Zone of skin (tissue), 1 donor: ENCODE data around the genes XAF1, CTDNEP1 and CD68.

DNA sequence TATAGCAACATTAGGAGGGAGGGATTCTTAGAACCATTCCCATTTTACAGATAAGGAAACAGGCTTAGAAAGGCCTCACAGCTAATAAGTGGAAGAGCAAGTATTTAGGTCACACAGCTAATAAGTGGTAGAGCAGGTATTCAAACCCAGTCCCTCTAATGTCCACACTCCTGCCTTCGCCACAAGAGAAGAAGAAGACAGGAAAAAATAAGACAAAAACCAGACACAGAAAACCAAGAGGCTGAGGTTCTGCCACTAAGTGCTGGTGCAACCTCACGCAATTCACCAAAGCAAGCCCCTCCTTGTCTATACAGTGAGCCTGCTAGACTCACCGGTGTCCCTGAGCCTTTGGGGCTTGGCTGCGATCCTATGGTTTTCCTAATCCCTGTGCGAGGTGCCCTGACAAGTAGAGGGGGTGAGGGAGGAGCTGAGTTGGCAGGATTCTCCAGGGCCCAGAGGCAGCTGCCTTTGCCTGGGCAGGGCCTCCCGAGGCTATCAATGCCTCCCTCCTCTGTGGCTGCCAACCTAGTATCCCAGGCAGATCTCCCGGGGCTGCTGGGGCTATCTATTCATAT lies 11.0 kb upstream of the PITPNM3 start:
- RRBS, result no CpG with 5 or more reads among the region's 7 CpGs

- RRBS, result no CpG with 5 or more reads among the region's 15 CpGs
Observed at GRCh38 chr17:6638777-6639400, 1.6 kb downstream of the KIAA0753 start.

DNA sequence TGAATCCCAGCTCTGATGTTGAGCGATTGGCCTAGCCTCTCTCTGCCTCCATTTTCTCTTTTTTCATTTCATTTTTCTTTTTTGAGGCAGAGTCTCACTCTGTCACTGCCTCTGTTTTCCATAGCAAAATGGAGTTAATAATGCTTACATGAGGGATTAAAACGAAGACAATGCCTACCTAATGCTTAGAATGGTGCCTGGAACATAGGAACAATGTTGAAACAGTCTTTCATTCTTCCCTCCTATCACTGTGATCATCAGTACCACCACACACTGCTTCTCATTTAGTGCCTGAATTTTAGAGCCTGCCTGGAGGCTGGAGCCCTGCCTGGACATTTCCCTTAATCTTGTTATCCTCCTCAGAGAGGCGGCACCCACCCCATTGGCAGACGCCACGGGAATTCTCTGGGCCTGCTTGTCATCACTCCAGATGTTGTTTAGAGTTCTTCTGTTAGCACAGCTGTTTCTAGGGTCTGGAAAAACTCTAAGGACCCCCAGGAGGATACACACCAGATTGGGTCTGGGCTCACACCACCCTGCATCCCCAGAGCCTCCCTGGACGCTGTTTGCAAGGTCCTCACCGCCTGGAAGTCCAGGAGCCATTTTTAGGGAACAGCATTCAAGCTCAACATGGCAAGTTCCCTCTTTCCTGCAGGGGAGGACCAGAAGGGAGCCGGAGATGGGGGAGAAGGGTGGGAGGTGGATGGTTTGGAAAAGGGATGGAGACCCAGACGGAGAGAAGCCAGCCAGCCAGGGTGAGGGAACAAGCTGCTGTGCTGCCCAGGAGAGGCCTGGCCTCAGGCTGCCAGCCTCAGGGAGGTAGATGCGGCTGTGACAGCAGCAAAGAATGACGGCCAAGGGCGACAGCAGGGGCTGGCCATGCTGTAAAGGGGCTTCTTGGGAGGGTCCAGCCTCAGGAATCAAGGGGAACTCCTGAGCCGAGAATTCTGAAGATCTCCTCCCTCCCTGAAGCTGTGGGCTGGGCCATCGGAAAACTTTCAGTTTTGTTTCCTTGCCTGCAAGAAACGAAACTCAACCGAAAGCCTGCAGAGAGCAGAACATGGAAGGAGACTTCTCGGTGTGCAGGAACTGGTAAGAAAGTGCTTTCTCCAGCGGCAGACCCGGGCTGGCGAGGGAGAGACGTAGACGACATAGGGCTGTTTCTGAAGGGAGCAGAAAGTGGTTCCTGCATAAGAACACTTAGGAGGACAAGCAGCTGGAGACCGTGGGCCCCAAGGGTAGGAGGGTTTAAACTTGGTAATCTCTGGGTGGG lies at the start of gene XAF1:
XAF1 (plus strand) TSS at position 1,028 of the 1,273 bp plus-strand sequence.
- RRBS, result no CpG with 5 or more reads among the region's 23 CpGs

- RRBS, result no CpG with 5 or more reads among the region's 6 CpGs
Observed at GRCh38 chr17:6937081-6937510, 58.8 kb upstream of the ALOX12 start.

DNA sequence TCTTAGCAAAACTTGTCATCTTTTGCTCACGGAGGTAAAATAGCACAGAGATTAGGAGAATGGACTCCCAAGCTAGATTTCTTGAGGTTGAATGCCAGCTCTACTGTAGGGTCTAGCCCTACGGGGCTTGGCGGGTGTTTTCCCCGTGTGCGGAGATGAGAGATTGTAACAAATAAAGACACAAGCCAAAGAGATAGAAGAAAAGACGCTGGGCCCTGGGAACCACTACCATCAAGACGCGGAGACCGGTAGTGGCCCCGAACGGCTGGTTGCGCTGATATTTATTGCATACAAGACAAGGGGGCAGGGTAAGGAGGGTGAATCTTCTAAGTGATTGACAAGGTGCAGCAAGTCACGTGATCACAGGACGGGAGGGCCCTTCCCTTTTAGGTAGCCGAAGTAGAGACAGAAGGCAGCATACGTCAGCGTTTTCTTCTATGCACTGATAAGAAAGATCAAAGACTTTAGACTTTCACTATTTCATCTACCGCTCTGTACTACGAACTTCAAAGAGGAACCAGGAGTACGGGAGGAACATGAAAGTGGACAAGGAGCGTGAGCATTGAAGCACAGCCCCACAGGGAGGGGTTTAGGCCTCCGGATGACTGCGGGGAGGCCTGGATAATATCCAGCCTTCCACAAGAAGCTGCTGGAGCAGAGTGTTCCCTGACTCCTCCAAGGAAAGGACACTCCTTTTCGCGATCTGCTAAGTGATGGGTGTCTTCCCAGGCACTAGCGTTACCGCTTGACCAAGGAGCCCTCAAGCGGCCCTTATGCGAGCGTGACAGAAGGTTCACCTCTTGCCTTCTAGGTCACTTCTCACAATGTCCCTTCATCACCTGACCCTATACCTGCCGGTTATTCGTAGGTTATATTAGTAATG lies 3.0 kb upstream of the SLC16A11 start:
- RRBS, result no CpG with 5 or more reads among the region's 32 CpGs

GRCh38 chr17:7074985-7075523 lies 5.0 kb downstream of the CLEC10A start:
- RRBS, result no CpG with 5 or more reads among the region's 16 CpGs

- RRBS, result no CpG with 5 or more reads among the region's 4 CpGs
Observed at GRCh38 chr17:7075524-7075903, 4.5 kb downstream of the CLEC10A start.

- RRBS, result no CpG with 5 or more reads among the region's 6 CpGs
Observed at GRCh38 chr17:7098900-7099308, 15.7 kb downstream of the ASGR2 start.

GRCh38 chr17:7113725-7114492 lies 713 bp downstream of the ASGR2 start:
- RRBS, result no CpG with 5 or more reads among the region's 21 CpGs

DNA sequence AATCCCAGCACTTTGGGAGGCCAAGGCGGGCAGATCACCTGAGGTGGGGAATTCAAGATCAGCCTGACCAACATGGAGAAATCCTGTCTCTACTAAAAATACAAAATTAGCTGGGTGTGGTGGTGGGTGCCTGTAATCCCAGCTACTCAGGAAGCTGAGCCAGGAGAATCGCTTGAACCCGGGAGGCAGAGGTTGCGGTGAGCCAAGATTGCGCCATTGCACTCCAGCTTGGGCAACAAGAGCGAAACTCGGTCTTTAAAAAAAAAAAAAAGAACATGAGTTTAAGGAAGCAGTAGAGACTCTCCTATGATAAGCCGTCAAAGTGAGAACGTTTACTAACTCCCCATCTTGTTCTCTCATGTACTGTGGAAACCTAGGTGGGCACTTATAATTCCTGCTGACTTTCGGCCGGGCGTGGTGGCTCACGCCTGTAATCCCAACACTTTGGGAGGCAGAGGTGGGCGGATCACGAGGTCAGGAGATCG lies 6.0 kb upstream of the ASGR2 start:
- RRBS, result no CpG with 5 or more reads among the region's 16 CpGs

DNA sequence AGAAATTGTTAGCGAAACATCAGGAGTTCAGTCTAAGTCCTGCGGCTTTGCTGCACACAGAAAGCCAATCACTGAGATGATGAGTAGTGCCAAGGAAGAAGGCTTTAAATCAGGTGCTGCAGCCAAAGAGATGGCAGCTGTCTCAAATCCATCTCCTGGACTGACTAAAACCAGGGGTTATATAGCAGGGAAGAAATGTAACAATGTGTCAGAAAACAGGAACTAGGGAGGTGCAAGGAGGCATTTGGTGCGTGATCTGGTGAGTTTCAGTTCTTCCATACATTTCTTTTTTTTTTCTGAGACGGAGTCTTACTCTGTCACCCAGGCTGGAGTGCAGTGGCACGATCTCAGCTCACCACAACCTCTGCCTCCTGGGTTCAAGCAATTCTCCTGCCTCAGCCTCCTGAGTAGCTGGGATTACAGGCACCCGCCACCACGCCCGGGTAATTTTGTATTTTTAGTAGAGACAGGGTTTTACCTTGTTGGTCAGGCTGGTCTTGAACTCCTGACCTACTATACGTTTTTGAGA lies 6.7 kb upstream of the ASGR2 start:
- RRBS, result no CpG with 5 or more reads among the region's 9 CpGs

DNA sequence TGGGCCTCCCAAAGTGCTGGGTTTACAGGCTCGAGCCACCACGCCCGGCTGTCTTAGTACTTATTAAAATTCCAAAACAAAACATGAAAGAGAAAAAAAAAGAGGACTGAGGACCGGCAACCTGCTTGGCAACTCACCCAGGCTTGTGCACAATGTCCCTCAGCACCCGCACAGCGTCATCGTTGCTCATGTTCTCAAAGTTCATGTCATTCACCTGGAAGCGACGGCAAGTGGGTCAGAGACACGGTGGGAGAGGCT lies 5.6 kb downstream of the DVL2 start:
- RRBS, result 33% methylated on average over 1 of the region's 10 CpGs

DNA sequence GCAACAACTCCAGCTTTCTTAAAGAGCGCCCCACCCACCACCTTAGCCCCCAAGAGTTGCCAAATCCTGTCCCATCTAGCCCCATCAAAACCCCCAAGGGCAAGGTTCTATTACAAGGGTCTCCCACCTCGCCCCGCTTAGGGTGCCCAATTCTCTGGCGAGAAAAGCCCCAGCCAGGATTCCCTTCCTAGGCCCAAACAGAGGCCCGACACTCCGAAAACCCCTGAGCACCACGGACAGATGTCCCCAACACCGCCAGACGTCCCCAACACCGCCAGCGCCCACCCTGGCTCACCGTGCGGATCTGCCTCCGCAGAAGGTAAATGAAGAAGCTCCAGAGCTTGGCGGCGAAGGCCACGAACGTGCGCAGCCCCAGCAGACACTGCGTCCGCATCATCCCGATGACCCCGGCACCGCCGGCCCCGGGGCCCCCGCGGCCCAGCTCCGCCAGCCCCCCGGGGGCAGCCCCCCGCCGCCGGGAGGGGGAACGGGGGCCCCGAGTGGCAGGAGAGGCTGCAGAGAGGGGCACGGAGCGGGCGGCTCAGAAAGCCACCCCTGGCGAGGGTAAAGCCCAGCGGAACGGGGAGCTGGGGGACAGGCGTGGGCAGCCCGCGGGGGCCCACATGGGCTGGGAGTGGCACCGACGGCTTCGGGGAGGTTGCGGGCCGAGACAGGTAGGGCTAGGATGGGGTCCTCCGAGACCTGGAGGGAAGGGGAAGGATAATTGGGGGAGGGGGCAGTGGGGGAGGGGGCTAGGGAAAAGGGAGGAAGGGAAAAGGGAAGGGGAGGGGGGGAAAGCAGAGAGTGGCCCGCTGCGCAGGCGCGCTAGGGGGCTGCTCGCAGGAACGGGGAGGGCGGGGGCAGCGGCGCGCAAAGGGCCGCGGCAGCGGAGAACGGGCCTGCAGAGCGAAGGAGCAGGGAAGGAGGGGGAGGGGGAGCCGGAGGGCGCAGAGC lies at the start of gene CTDNEP1:
CTDNEP1 (minus strand) TSS at position 835 of the 954 bp plus-strand sequence.
- RRBS, result no CpG with 5 or more reads among the region's 67 CpGs

GRCh38 chr17:7251854-7252170 lies 203 bp upstream of the ELP5 start:
- RRBS, result 1% methylated on average over 7 of the region's 23 CpGs

DNA sequence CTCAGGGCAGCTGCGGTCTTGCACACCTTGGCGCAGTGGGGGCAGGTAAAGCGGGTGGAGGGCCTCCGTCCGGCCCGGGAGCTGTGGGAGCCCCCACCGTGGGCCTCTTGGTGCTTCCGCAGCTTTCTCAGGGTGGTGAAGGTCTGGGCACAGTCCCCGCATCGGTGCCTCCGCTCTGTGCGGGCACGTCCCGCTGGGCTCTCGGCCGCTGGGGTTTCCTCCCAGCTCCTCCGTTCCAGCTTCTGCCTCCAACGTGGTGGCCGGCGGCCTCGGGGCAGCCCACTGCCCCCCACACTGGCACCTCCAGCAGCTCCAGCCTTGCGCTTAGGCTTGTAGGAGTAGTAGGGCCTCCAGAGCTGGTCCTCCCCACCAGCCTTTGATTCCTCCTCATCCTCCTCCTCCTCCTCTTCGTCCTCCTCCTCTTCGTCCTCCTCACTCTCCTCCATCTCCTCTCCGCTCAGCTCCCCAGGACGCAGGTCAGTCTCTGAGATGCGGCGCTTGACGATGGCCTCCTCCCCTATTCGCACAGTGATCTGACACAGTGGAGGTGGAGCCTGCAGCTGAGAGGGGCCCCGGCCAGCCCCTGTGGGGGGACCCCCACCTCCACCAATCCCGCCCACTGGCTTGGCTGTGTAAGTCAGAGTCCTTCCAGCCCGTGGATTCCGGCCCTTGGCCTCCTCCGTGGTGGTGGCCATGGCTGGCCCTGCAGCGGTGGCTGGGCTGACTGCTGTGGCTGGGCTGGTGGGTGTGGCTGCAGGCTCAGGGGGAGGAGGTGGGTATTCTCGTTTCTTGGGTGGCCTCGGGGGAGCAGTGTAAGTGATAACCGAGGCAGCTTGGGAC lies 16.6 kb downstream of the ZBTB4 start:
- RRBS, result 12% methylated on average over 3 of the region's 39 CpGs

- RRBS, result 2% methylated on average over 6 of the region's 57 CpGs
Observed at GRCh38 chr17:7484153-7484892, 3.1 kb downstream of the SLC35G6 start.

GRCh38 chr17:7496395-7497175 lies 15.3 kb downstream of the SLC35G6 start:
- RRBS, result no CpG with 5 or more reads among the region's 20 CpGs

- RRBS, result no CpG with 5 or more reads among the region's 19 CpGs
Observed at GRCh38 chr17:7557056-7557682, 1.4 kb upstream of the TNFSF13 start.

- RRBS, result 1% methylated on average over 36 of the region's 94 CpGs
Observed at GRCh38 chr17:7573122-7574084, 778 bp downstream of the EIF4A1 start.

GRCh38 chr17:7579035-7579782 lies at the start of gene CD68:
TSS of gene CD68 (plus strand) at chr17:7579638.
- RRBS, result no CpG with 5 or more reads among the region's 7 CpGs